ENCODE data around the genes OR6B2, OTOS, AQP12A and KIF1A.

DNA sequence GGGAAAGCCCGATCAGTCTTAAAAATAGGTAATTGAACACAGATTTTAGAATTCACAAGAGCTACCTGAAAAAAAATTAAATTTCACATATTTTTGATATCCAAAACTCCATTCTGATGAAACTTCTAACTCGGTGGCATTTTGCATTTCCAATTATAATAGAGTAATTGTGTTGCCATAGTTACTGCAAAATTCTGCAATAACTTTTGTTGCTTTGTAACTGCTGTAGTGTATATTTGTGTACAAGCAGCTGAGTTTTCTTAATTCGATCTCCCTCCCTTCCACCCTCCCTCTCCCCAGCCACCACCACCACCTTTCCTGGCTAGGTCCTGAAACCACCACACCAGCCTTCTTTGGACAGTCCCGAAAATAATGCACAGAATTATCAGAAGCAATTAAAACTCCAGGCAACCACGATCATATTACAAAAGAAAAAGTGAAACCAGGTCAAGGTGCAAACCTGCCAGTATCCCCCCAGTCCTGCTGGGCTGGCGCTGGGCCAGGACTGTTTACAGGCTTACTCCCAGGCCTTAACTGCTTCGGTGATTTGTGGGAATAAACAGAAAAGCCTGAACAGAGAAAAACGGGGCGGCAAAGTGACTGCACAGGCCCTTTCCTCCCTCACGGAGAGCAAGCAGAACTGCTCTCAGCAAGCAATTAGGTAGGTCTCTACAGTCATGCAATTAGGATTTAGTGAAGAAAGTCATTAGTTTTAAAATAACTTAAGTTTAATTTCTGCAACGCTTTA, 1.5 kb downstream of the HDAC4 start:
- PRO-cap: unidirectional peak, plus-strand start at position 576 of the sequence

GRCh38 chr2:239482904-239483208, 82.0 kb upstream of the HDAC4 start:
- PRO-cap: no peak

DNA sequence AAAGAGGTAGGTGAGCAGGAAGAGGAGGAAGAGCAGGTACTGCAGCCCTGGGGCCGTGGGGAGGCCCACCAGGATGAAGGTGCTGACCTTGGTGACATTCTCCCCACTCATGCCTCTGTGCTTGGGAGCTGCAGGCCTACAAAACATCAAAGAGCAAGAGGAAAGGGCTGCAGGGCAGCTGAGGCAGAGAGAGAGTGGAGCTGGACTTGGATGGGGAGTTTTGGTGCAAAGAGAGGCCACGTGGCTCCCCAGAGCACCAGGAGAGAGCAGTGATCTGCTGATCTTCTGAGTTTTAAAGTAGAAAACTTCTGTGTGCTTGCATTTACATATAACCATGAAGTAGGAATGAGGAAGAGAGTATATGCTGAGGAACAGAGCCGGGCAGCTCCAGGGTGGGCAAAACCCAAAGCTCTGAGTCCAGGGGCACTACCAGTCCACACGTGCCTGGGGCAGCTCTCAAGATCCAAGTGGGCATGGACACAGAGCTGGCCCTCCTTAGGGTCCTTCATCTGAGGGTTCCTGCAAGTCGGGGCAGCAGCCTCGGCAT, at the start of gene OR6B2:
OR6B2 (minus strand) TSS at position 111 of the 547 bp plus-strand sequence.
- PRO-cap: no peak

GRCh38 chr2:240033341-240033640, 3.1 kb upstream of the OR6B2 start:
- PRO-cap: no peak

- PRO-cap: no peak
Measured at GRCh38 chr2:240130575-240130980, 5.5 kb downstream of the COPS9 start.

GRCh38 chr2:240140055-240140870, at the start of gene OTOS:
OTOS (minus strand) TSS chr2:240140658.
- PRO-cap: no peak

DNA sequence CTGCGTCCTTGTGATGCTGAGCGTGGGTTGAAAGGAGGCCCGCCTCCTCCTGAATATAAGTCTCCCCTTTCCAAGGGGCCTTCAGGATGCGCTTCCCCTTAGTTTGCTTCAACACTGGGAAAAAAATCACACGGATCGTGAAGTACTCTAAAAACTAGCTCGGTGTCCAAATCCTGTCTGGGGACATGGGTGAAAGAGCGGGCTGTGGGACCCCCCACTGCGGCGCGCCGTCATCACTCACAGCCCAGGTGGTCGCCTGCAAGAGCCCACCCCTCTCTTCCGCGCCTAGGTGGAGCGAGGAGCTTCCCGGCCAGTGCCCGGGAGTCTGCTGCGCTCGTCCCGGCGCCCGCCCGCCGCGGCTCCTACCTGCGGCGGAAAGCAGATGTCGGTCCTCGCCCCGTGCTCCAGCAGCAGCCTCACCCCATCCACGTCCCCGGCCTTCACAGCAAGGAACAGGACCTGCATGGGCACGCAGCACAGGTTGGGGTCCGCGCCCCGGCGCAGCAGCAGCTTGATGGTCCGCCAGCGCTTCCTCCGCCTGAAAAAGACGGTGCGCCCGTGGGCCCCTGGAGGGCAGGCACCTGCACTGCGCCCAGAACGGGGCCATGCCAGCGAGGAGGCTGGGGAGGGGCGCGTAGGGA, 37.7 kb downstream of the ANKMY1 start:
- PRO-cap: no peak

DNA sequence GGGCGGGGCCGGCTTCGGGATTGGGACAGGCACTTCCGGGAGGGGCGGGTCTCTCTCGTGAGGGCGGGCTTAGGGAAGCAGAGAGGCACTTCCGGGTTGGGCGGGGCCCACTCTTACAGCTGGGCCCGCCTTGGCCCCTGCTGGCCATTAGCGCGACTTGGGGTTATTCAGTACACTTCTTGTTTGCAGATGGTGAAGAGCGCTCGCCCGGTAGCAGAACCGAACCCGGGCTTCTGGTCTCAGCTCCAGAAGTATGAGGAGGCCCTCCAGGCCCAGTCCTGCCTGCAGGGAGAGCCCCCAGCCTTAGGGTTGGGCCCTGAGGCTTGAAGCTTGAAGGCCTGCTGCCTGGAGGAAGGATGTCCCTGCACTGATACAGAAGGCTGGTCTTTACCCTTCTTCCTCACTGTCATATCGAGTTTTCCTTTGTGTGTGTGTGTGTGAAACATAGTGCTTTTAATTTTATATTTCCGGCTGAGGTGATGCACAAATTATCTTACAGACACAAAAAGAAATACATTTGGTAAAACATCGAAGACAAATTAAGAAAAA, 1.1 kb downstream of the DUSP28 start:
- PRO-cap: bidirectional peak, plus-strand start at position 147 of the sequence, minus-strand start outside the sequence

DNA sequence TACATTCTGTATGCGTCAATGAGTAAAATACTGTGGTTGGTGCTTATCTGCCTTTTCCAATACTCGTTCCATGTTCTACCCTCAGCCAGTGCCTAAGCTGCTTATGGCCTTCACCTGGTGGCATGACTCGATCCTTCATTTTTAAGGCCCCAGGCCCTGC, 3.2 kb upstream of the RNPEPL1 start:
- PRO-cap: no peak

DNA sequence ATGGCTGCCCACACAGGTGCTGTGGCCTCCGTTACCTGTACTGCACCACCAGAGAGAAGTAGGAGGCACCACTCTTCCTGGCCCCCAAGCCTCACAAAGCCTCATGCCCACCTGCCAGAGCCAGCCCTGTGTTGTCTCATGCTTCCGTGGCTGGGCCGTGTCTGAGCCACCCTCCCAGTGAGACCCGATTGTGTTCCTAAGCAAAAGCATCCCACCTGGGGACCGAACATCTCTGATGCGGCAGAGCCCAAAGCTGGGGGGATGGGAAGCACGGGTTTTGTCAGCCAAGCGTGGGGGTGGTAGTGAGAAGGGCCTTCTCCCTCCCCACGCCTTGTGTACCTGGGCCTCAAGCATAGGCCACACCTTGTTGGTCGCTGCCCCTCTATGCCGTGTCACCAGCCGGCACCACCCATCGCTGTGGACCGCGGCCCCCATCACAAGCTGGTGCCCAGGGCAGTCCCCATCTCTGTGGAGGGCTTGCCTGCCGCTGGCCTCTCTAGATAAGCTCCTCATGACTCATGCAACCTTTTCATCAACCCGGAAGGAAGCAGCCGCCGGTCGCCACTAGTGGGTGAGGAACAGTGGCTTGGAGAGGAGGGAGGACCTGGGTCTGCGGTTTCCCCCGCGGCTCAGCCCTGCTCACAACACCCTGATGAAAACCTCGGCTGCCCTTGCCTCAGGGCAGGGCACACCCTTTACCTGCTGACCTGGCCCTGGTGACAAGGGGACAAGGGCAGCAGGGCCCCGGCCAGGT, 2.7 kb upstream of the RNPEPL1 start:
- PRO-cap: no peak

- PRO-cap: no peak
Measured at GRCh38 chr2:240566125-240566930, 2.0 kb upstream of the RNPEPL1 start.

GRCh38 chr2:240573505-240574204, 5.4 kb downstream of the RNPEPL1 start:
- PRO-cap: no peak

DNA sequence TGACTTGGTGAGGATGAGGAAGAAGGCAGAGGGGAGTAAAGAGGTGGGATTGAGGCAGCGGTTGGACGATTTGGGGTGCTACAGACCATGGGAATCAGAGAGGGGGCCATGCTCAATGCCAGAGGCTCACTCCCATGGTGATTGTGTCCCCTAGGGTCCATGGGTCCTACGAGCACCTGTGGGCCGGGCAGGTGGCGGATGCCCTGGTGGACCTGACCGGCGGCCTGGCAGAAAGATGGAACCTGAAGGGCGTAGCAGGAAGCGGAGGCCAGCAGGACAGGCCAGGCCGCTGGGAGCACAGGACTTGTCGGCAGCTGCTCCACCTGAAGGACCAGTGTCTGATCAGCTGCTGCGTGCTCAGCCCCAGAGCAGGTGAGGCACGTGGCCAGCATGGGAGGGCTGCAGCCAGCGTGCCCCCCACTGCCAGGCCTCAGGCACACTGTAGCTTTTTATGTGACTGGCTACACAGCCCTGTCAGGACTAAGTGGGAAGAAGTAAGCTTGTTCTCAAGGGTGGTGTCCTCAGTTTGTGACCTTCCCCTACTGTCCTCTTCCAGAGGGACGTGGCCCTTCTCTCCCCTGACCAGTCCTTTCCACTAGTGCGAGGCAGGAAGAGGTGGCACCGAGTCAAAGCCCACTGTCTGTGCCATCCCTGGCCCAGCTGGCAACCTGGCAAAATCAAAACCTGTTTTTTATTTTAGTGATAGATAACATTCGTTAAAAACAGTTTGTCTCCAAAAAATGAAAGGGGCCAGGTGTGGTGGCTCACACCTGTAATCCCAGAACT, 5.4 kb downstream of the CAPN10 start:
- PRO-cap: no peak

- PRO-cap: no peak
Measured at GRCh38 chr2:240691592-240692061, at the start of gene AQP12A. AQP12A (plus strand) TSS chr2:240691866.

DNA sequence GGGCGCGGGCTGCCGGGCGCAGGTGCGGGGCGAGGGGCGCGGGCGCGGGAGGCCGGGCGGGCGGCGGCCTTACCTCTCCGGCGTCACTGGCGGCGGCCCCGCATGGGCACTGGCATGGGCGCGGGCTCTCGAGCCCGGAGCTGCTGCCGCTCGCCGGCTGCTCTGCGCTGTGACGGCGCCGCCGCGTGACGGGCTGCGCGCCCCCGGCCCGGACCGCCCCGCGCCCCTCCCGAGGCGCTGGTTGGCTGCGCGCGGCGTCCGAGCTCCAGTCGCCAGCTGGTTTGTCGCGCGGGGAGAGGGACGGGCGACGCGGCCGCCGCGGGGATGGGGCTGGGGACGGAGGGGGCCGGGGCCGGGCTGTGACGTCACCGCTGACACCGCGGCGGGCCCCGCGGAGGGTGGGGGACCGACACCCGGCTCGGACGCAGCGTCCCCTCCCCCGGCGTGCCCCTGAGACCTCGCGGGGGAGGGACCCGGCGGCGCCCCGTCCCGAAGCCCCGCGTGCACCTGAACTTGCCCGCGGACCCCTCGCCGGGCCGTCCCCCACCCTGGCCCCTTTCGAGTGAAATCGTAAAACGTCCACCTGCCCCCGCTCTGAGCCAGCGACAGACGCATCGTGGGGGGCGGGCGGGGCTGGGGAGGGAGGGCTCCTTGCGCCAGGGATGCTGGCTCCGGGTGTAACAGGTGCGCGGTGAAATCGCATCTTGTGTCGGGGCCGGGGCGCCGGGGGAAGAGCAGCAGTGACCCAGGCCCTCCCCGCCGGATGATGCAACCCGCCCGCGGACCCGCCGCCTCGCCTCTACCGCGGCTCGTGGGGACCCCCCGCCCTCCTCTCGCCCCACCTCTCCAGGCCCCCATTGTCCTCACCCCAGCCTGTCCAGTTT, at the start of gene KIF1A:
KIF1A (minus strand) TSS at position 171 of the 884 bp plus-strand sequence.
- PRO-cap: no peak

GRCh38 chr2:240820933-240821723, 1.1 kb upstream of the KIF1A start:
- PRO-cap: no peak

- PRO-cap: no peak
Measured at GRCh38 chr2:240869954-240870828, 1.6 kb downstream of the AGXT start.

DNA sequence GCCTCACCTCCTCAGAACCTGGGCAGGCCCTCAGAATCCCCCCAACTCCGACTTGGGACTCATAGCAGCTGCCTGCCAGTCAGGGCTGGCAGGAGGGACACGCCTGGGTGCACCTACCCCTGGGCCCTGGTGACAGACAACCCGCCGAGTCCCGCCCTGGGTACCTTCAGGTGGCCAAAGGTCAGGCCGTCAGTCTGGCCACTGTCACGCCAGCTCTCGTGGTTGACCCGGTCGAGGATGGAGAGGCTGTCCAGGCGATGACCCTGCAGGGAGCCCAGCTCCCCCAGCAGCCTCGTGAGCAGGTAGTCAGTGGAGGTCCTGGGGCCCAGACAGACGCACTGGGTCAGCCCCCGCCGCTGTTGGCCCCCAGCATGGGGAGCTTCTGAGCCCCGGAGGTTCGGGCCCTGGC, 6.1 kb downstream of the MAB21L4 start:
- PRO-cap: no peak

DNA sequence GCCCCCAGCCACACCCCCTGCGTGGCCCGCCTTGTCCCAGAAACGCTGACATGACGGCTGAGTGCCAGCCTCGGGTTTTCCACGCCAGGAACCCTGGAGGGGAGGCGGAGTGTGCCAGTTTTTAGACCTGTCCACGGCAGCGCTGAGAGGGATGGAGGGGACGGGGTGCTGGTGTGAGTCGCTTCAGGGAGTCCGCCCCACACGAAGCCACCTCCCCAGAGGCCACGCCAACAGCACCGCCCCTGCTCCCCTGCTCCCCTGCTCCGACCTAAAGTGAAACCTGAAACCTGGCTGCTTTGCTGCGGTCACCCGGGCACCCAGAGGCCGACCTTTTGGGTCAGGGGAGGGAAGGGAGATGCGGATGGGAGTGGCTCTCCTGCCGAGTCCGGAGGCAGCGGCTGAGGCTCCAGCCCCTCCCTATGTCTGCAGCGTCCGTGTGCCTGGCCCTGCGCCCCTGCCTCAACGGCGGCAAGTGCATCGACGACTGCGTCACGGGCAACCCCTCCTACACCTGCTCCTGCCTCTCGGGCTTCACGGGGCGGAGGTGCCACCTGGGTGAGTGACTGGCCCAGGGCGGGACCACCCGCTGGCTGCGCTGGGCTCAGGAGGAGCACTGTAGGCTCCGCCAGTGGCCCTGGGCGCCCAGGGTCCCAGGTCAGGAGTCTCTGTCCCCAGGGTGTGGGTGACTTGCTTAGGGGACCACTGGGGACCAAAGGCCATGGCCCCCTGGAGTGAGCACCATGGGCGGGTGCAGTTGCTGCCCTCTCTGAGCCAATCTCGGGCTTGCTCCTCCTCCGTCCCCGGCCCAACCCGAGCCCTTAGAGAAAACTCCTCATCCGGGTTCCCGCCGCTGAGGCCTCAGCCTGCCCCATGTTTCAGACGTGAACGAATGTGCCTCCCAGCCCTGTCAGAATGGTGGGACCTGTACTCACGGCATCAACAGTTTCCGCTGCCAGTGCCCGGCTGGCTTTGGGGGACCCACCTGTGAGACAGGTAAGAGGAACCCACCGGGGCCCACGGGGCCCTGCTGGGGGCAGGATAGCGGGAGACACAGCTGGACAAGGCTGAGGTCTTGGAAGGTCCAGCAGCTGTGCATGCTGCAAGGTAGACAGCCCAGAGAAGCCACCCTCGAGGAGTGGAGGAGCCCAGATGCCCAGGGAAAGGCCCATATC, 38.3 kb downstream of the SNED1 start:
- PRO-cap: bidirectional peak, plus-strand start at position 299 of the sequence, minus-strand start at position 194 of the sequence; bidirectional peak, plus-strand start at position 628 of the sequence, minus-strand start at position 474 of the sequence; unidirectional peak, plus-strand start at position 861 of the sequence

- PRO-cap: no peak
Measured at GRCh38 chr2:241053299-241054404, 48.4 kb downstream of the MTERF4 start.

Data from penis (tissue), 1 donor.